Skeletal muscle satellite cell (primary cell): ENCODE measurements around the genes DTX4, MPEG1, STX3, MS4A2, MS4A4E, MS4A4A, MS4A6E and CCDC86.

GRCh38 chr11:58945630-58945915 lies 6.3 kb downstream of the GLYATL1 start:
- CAGE, long polyA plus RNA = no peak

DNA sequence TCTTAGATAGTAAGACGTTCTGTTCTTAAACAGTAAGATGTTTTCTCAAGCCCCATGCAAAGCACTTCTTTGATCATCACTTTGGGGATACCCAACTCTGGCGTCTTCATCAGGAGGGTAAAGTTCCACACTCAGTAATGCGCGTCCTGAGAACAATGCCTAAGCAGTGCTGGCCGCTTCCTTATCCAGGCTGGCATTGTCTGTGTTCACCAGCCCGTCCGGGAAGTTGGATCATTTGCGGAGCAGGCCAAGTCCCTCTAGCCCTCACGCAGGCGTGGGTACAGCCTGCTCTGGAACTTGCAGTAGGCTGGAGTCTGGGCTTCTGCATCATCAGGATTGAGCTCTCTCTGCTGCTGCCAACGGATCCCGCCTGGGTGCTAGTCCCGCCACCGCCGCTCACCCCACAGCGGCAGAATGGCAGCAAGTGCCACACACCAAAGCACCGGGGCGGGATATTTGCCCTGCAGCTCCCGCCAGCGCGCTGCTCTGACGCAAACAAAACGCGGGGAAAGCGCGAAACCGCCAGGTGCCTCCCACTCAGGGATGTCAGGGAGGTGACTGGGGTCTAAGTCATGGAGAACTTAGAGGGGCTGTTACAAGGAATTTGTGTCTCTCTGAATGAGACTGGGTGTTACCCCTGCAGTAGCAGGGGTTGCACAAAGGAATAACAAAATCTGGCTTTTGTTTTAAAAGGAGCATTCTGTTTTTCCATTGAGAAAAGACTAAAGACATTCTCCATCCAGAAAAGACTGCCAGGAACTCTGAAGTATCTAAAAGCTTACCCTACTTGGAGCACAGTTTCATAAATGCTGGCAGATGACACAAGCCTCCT lies 29.1 kb downstream of the GLYATL1 start:
- CAGE, long polyA plus RNA = no peak

DNA sequence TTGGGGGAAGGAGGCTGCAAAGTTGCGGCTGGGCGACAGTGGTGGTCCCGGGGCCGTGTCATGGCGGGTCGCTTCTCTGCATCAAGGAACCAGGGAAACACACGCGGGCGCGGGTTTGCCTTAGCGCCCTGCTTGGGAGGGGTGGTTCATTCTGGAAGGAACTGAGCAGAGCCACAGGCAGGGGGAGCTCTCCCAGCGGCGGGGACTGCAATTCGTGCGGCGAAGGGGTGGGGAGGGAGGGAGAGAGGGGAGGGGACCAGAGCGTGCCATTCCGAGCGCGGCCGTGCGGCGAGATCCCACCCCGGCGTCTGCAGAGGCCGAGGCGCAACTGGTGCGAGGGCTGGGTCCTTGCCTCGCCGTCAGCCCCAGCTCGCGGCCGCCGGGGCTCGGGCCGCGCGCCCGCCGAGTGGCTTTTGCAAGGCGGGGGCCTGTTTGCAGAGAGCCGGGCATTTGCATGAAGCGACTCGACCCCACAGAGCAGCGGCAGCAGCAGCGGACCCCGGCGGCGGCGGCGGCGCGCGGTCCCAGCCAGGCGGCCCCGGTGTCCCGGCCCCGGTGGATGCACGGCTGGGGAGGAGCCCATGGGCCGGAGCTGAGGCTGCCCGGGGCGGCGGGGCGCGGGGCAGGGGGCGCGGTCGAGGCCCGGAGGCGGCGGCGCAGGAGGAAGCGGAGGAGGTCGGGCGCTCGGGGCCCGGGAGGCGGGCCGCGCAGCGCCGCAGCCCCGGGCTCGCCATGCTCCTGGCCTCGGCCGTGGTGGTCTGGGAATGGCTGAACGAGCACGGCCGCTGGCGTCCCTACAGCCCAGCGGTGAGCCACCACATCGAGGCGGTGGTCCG lies at the start of gene DTX4:
Gene DTX4 (plus strand): TSS at position 269 of the 836 bp plus-strand sequence.
- CAGE, long polyA plus RNA = no peak

DNA sequence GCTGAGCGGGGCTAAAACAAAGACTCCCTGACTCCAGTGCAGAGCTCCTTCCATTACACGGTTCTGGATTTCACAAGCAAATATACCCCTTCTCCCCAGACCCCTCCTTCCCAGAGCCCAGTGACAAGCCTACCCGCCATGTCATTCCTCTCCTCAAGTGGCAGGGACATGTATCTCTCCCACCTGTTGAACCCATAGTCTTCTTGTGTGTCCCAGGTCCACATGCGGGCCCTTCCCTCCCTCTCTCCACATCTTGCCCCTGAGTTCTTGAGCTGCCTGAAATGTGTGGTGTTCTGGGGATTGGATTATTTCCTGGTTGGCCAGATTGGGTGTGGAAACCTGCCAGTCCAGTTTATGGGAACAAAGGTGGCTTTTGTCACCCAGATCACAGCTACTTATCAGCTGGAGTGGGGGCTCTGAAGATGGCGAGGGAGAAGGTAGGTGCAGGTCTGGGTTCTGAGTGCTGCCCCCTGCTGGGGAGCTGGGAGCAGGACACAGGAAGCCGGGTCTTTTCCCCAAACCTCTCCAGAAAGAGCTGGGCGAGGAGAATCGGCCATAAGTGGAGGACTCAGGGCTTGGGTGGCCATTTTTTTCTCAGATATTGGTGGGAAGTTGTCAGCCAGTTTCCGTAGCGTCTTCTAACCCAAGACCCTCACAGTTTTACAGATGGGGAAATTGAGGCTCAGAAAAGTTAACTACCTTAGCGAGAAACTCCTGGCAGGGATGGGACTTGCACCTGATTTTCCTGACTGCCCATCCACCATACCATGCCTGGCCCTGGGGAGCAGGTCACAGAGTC lies 14.3 kb downstream of the DTX4 start:
- CAGE, long polyA plus RNA = no peak

- CAGE, long polyA plus RNA = no peak
These were observed 3.9 kb downstream of the MPEG1 start for GRCh38 chr11:59208788-59209247.

GRCh38 chr11:59212706-59213836 lies at the start of gene MPEG1:
Gene MPEG1, minus strand, starts transcription at chr11:59212927.
- CAGE, long polyA plus RNA = no peak

DNA sequence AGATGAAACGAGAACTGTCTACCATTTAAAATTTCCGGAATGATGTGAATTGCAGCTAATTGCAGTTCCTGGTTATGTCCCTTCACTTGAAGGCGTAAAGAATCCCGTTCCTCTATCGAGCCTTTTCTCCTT lies 40.0 kb downstream of the OR4D9 start:
- CAGE, long polyA plus RNA = no peak

DNA sequence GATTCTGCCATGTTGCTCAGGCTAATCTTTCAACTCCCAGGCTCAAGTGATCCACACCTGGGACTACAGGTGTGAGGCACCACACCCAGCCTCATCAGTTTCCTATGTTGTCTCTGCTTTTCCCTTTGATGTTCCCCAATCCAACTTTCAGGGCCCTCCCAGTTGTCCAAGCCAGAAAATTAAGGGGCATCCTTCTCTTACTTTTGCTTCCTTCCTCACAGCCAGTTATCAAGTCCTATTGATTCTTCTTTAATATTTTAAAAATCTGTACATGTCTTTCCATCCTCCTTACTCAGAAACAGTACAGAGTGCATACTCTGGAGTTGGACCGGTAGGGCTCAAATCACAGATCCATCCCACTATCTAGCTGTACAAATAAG lies 11.9 kb downstream of the OSBP start:
- CAGE, long polyA plus RNA = no peak

DNA sequence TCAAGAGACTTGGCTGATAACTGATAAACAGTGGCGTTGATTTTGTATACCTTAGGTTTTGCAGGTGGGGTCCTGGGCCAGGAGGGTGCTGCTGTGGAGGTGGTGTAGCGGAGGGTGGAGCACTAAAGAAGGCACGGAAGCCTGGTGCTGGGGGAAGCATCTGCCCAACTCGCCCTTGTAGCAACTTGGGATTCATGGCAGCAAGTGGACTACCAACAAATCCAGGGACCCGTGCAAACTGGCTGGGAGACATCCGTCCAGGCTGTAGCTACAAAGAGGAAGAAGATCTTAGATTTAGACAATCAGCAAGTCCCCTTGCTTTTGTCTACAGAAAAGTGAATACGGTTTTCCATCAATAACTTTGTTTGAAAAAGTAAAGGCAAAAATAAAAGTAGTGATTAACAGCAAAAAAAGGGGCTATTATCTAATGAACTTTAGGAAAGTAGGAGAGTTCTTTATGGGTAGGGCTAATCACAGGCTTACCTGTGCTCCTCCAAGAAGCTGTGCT lies 13.3 kb downstream of the PATL1 start:
- CAGE, long polyA plus RNA = no peak

DNA sequence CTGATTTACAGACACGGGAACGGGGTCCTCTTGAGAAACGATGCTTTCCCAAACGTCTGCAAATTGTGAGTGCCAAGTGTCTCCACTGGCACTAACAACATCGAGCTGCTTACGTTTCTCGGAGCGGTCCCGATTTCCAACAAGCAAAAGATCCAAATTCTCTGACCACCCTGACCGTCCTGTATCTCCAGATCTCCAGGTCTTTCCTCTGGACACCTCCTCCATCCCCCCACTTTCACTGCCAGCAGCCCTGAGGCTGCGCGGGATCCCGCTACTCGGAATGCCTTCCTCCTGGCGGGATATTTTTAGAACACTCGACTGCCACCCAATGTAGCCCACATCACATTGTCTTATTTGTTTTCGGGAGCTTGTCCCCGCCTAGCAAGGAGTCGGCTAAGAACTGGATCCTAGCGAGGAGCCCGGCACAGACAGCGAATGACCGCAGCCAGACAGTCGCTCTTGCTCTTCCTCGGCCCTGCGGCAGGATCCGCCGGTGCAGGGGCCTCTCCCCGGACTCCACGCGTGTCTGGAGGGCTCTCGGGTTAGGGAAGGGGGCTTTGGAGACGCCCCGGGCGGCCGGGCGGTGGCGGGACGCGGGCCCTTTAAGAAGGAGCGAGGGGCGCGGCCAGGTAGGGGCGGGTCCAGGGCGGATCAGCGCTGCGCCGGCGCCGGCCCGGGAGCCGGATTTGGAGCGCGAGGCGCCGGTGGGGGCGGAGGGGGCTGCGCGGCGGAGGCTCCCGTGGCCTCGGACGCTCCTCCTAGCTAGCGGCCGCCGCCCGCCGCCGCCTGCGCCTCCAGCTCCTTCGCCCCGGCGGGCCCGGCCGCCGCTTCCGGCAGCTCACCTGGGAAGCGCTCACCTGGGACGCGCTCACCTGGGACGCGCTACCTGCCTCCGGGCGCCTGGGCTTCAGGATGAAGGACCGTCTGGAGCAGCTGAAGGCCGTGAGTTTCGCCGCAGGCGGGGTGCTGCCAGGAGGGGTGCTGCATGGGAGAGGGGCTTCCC lies at the start of gene STX3:
Gene STX3 (plus strand): TSS at position 683 of the 1,003 bp plus-strand sequence.
- CAGE, long polyA plus RNA = no peak

DNA sequence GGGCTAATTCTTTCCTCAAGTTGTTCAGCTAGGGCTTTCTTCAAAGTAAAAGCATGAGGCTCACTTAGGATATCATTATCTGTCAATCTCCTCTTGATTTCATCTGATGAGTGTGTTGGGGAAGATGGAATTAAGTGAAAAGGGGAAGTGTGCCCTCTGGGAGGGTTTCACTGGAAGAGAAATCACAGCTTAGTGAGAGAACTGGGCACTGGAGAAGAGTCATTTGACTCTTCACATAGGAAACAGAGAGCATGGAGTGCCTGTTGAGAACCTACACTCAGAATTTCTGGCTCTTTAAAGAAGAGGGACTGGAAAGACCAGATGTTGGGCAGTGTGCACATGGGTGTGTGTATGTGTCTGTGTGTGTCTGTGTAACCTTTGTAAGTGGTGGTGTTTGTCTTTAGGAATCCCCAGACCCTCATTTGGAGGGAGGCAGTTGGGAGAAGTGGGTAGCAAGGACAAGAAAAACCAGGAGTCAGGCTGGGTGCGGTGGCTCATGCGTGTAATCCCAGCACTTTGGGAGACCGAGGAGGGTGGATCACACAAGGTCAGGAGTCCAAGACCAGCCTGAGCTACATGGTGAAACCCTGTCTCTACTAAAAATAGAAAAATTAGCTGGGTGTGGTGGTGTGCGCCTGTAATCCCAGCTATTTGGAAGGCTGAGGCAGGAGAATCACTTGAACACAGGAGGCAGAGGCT lies 10.0 kb downstream of the STX3 start:
- CAGE, long polyA plus RNA = no peak

- CAGE, long polyA plus RNA = no peak
These were observed at the start of gene MS4A2 for GRCh38 chr11:60088428-60088858. Gene MS4A2, plus strand, starts transcription at chr11:60088664.

DNA sequence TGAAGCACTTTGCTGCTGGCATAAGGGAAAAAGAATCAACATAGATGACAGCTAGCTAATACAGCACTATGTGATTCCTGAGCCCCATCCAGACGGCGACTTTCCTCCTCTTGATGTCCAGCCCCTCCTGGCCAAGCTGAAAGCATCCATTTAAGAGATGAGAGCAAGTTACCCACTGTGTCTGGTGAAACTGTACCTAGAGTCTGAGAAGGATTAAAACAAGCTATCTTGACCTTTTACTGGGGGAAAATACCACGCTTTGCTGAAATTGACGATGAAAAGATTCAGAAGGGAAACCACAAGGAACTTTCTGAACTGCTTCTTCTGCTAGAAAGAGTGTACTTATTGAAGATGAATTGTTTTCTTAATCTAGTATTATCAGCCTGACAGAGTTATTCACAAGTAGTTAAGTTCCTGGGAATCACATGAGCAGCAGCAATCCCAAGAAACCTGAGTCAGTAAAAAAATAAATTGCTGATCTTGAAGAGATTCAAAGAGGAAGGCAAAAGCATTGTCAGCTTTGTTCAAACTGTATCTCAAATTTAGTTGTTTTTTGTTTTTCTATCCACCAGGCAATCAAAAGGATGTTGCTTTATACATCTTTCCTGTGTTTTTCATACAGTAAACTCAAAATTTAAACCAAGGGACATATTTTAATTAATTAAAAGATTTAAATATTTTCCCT lies 13.1 kb upstream of the MS4A6A start:
- CAGE, long polyA plus RNA = no peak

DNA sequence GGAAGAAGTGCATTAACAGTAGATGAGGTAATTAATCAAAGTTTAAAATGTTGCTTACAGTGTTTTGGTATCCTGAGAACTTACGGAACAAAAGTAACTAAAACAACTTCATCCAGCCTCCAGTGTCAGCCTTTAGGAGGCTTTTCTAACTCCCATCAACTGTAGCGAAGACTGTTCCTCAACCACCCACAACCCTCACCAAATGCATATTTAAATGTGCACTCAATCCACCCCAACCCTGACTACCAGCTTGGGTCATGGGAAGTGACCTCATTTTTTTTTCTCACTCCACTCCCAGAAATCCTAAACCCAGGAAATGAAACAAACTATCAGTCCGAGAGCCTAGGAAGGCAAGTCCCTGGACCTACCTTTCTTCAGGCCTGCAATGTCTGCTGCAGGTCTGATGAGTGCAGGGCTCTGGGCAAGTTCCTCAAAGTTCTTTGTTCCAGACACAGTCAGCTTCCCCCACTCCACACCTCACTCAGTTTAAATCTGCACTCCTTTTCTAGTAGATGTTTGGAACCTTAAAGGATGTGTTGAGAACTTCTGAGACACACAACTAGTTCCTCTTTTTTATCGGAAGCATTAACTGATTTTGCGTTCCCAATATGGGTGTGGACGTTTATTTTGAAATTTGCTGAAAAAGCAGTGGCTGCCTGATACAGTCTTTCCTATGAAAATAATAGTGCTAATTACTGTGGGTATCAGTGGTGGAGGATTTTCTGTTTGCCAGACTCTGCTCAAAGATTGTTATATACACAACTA lies at the start of gene MS4A4E:
Gene MS4A4E (minus strand): TSS at position 548 of the 765 bp plus-strand sequence.
- CAGE, long polyA plus RNA = no peak

- CAGE, long polyA plus RNA = no peak
These were observed at the start of gene MS4A4A for GRCh38 chr11:60280284-60280947. Gene MS4A4A, plus strand, starts transcription at chr11:60280666.

- CAGE, long polyA plus RNA = no peak
These were observed at the start of gene MS4A6E for GRCh38 chr11:60327060-60327383. Gene MS4A6E, plus strand, starts transcription at chr11:60327255.

GRCh38 chr11:60701088-60701676 lies 1.8 kb downstream of the MS4A8 start:
- CAGE, long polyA plus RNA = no peak

GRCh38 chr11:60841515-60842752 lies at the start of gene CCDC86:
Gene CCDC86, plus strand, starts transcription at chr11:60842113.
- CAGE, long polyA plus RNA = start-site peak on the plus strand at chr11:60842051-60842182, 3,232 and 3,635 reads in 2 replicates

- CAGE, long polyA plus RNA = no peak
These were observed 15.6 kb downstream of the PRPF19 start for GRCh38 chr11:60890545-60891391.

DNA sequence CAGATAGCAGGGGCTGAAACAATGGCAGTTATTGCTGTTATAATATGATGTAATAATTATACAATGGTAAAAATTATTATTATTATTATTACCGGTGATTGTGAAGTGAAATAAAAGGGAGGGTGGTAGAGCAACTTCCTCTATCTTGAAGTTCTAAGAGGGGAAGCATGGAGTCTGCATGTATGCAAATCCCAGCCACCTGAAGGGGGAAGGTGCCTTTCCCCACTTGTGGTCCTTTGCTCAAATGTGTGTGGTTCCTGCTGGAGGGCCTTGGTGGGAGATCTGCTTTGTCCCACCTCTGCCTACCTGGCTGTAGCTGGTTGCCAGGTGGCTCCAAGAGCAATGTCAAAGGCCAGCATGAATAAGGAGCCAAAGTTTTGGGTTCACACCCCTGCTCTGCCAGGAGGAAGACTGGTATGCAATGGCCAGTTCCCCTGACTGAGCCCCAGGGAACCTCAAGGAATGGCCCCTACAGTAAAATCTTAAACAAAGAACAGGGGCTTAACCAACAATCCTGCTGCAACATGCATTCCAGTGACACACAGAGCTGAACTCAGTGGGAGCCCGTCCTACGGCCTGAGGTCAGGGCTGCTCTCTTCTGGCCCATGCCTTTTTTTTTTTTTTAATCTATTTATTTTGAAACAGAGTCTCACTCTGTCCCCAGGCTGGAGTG lies 8.4 kb downstream of the TMEM132A start:
- CAGE, long polyA plus RNA = no peak